B cell (primary cell): ENCODE measurements around a stretch of chr13.

- PRO-cap: no peak
- CAGE, long polyA plus RNA: no peak
These were observed 1691.9 kb downstream of the SLITRK5 start for GRCh38 chr13:89363045-89363566.

- PRO-cap: no peak
- CAGE, long polyA plus RNA: no peak
These were observed 50.6 kb upstream of the GPC5 start for GRCh38 chr13:91347782-91348343.

DNA sequence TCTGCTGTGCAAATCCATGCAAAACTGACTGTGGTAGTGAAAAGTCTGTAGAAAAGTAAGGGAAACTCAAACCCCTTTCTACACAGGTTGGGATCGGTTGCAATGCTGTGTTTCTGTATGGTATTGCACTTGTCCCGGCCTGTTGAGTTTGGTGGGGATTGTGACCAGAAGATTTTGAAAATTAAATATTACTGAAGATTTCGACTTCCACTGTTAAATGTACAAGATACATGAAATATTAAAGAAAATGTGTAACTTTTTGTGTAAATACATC lies 47.2 kb upstream of the GPC5 start:
- PRO-cap: no peak
- CAGE, long polyA plus RNA: no peak

- PRO-cap: no peak
- CAGE, long polyA plus RNA: no peak
These were observed 25.6 kb upstream of the GPC5 start for GRCh38 chr13:91372763-91373274.

DNA sequence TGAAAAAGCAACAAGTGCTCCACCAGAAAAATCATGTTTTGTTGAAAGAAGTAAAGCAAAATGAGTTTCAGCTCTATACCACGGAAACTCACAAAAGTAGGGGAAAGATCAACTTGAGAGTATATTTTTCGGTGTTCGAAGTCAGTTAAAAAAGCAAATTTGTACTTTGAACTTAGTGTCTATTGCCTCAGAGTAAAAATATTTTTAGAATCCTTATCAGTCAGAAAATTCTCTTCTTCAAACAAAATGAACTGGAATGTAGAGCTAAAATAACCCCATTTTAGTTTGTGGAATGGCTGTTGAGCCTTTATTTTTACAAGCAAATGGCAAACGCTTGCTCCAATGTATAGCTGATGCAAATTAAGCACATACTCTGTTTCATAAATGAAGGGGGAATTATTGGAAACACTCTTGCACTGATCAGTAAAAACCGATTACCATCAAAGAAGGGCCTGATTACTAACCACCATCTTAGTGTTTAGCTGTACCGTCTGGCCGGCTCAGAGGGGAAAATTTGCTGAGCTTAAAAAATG lies 540.7 kb downstream of the GPC6 start:
- PRO-cap: no peak
- CAGE, long polyA plus RNA: no peak

- PRO-cap: no peak
- CAGE, long polyA plus RNA: no peak
These were observed 357.1 kb downstream of the DCT start for GRCh38 chr13:94122305-94122759.

DNA sequence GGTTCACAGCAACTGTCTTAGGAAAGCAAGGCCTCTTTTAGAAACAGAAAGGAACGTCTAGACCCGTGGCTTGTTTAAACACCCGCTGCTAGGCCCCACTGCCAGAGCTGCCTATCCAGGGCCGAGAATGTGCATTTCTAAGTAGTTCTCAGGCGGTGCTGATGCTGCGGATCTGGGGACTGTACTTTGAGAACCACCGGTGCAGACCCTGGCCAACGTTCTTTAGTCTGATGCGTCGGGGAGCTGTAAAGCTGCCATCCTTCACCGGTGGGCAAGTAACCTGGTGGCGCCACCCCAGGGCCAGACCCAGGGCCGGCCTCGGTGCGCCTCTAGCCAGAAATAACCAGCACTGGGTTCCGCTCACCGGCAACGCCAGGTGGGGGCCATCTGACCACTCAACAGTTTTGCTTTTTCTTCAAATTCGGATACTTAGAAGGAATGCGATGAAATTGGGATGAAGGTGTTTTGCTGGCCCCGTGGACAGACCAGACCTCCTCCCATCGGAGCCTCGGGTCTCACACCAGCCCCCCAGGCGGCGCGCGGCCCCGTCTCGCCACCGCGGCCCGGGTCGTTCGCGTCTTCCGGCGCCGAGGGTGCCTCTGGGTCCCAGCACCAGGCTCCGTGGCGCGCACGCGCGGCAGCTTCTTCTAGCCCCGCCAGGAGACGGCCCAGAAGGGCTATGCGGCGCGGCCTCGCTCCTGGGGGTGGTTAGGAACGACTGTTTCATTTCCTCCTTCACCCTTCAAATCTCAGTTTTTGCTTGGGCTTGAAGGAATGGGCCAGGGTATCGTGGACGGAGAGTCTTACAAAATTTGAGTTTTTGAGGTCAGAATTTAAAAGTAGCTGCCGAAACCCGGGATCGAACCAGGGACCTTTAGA lies 46.9 kb downstream of the TGDS start:
- PRO-cap: bidirectional peak, plus-strand start at position 134 of the sequence, minus-strand start at position 71 of the sequence; bidirectional peak, plus-strand start at position 218 of the sequence, minus-strand start at position 224 of the sequence; bidirectional peak, plus-strand start at position 336 of the sequence, minus-strand start at position 282 of the sequence; bidirectional peak, plus-strand start at position 752 of the sequence, minus-strand start at position 586 of the sequence
- CAGE, long polyA plus RNA: no peak

GRCh38 chr13:94588513-94589162 lies 7.3 kb downstream of the TGDS start:
- PRO-cap: no peak
- CAGE, long polyA plus RNA: no peak

- PRO-cap: no peak
- CAGE, long polyA plus RNA: no peak
These were observed 137.9 kb upstream of the SOX21 start for GRCh38 chr13:94850367-94850617.

DNA sequence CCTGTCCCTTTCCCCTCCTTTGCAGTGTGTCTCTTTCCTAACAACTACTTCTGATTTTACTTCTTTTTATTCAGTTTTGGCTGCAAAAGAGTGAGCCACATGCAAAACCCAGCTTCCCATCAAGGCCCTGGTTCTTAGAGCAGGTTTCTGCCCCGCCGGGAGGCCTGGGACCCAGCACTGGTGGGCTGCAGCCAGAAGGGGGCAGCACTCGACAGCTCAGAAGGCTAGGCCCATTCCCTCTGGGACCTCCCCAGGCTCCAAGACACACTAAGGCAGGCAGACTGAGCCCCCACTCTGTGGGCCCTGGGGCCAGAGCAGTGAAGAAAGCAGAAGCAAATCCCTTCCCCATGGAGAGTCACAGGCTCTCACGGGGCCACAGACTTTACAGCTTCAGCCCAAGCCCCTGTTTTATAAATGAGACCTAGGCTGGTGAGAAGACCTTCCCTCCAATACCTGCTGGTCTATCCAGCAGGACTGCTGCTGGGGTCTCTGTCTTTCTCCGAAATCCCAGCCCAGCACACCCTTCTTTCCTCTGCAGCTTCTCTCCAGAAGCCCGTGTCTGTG lies 109.4 kb downstream of the ABCC4 start:
- PRO-cap: no peak
- CAGE, long polyA plus RNA: no peak

DNA sequence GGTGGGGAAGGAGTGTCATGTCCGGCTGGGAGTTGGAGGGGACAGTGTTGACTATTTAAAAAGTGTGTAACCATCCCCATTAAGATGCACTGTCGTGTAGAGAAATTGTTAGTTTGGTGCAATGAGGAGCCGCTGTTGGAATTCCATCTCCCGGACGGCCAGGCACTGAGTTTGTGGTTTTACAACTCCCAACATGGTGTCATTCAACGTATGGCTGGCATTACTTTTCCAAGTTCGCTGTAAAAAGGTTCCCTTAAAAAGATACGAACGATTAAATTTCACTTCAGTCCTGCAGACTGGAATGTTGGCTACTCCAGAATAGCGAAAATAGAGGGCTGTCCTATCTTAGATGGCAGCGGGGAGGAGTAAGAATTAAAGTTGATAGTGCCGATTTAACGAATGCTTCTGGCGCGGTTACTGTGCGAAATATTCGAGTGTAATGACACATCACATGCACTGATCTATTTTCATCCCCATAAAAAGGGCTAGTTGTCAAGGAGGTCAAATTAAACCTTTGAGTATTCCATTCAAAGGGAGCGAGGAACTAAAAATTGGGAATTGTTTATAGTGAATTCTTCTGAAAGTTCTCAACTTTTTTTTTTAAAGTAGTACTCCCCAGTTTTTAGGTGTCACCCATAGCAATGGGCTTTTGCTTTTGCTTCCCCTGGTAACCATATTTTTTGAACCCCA lies 982 bp downstream of the DNAJC3 start:
- PRO-cap: no peak
- CAGE, long polyA plus RNA: no peak

- PRO-cap: no peak
- CAGE, long polyA plus RNA: no peak
These were observed 36.6 kb downstream of the DNAJC3 start for GRCh38 chr13:95713575-95713922.

GRCh38 chr13:96983922-96984297 lies 10.4 kb downstream of the OXGR1 start:
- PRO-cap: no peak
- CAGE, long polyA plus RNA: no peak

DNA sequence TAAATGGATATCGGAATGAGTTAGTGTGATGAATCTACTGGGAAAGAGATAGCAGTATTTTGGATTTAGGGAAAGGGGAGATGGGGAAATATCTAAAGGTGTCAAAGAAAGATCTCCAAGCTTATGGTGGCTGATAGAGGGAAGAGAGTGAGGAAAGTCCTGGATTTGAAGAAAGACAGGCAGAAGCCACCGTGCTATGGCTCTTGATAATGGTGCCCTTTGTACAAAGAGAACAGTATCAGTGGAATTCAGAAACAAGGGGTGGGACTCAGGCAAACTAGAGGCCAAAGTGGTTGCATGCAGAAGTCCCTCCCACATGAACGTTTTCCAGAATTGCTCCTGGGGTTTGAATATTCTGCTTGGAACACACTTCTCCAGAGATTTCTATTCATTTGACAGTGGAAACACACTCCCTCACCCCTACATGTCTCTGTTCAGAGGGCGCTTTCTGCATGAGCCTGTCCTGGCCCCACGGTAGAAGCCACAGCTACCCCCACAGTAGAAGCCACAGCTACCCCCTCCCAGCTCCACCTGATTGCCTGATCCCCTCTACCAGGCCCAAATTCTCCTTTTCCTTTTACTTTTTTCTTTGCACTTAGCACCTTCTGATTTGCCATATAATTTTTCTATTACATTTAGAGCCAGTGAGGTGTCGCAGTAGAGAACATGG lies 10.1 kb upstream of the MBNL2 start:
- PRO-cap: no peak
- CAGE, long polyA plus RNA: no peak

GRCh38 chr13:97261216-97261951 lies 39.3 kb downstream of the MBNL2 start:
- PRO-cap: no peak
- CAGE, long polyA plus RNA: no peak

GRCh38 chr13:97279574-97280281 lies 57.6 kb downstream of the MBNL2 start:
- PRO-cap: no peak
- CAGE, long polyA plus RNA: no peak

GRCh38 chr13:97339086-97340023 lies 94.6 kb upstream of the RAP2A start:
- PRO-cap: no peak
- CAGE, long polyA plus RNA: no peak

DNA sequence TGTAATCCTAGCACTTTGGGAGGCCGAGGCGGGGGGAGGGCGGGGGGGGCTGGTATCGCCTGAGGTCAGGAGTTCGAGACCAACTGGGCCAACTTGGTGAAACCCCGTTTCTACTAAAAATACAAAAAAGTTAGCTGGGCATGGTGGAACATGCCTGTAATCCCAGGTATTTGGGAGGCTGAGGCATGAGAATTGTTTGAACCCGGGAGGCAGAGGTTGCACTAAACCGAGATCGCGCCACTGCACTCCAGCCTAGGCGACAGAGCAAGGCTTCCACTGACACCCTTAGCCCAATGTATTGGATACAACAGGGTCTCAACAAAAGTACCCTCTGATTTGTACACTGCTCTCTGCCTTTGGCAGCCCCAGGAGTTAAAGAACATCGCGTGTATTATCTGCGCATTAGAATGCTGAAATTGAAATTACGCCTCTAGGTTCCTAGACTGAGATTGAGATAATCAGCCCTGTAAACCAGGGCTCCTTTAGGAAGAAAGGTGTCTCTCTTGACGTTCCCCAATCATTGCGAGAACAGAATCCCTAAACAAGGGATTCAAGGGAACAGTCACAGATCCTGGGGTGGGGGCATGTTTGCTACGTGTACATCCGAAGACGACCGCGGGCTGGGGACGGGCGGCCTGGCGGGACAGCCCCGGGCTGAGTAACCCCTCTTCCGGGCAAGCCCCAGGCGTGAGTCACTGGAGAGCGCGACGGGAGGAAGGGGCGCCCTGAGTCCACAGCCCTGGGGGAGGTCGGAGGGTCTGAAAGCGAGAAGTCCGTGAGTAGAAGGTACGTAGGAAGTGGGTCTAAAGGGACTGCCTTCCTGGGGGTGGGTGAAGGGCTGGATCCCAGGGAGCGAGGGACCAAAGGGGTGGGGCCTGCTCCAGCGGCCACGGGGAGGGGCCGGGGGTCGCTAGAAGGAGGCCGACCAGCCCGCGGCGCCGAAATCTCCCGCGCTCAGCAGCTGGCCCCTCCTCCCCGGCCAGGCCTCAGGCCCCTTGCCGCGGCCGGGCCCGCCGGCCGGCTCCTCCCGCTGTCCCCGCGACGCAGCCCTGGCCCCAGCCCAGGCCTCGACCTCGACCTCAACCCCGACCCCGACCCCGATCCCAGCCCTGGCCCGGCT lies 22.1 kb downstream of the IPO5 start:
- PRO-cap: bidirectional peak, plus-strand start at position 688 of the sequence, minus-strand start at position 628 of the sequence
- CAGE, long polyA plus RNA: no peak

DNA sequence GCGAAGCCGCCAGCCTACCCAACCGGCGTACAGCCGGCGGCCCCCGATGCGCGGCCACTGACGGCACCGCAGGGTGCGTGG lies 22.7 kb downstream of the IPO5 start:
- PRO-cap: bidirectional peak, plus-strand start outside the sequence, minus-strand start at position 59 of the sequence
- CAGE, long polyA plus RNA: no peak

- PRO-cap: no peak
- CAGE, long polyA plus RNA: no peak
These were observed 779 bp downstream of the FARP1 start for GRCh38 chr13:98143704-98144041.